Cerebellum (tissue), 5 donors: ENCODE measurements around a stretch of chr1.

- PRO-cap, 3 experiments, result peak in 3 of 3 experiments; most common plus-strand start chr1:57422000 (in 1); most common minus-strand start chr1:57422327 (in 3)
- RAMPAGE, long total RNA, result no peak
These were observed 1.6 kb downstream of the DAB1 start for GRCh38 chr1:57421965-57423024.

- PRO-cap, 3 experiments, result no peak in any of the 3 experiments
- RAMPAGE, long total RNA, result no peak
These were observed 9.2 kb upstream of the TACSTD2 start for GRCh38 chr1:58586231-58586654.

- PRO-cap, 3 experiments, result no peak in any of the 3 experiments
- RAMPAGE, long total RNA, result no peak
These were observed 20.7 kb downstream of the JUN start for GRCh38 chr1:58763025-58763707.

- PRO-cap, 3 experiments, result no peak in any of the 3 experiments
- RAMPAGE, long total RNA, result no peak
These were observed 2.9 kb downstream of the JUN start for GRCh38 chr1:58780895-58781426.

GRCh38 chr1:58782598-58782724 lies 1.4 kb downstream of the JUN start:
- PRO-cap, 3 experiments, result no peak in any of the 3 experiments
- RAMPAGE, long total RNA, result no peak

GRCh38 chr1:58819511-58819964 lies 35.7 kb upstream of the JUN start:
- PRO-cap, 3 experiments, result no peak in any of the 3 experiments
- RAMPAGE, long total RNA, result no peak

GRCh38 chr1:58882876-58884336 lies 99.6 kb upstream of the JUN start:
- PRO-cap, 3 experiments, result no peak in any of the 3 experiments
- RAMPAGE, long total RNA, result no peak

DNA sequence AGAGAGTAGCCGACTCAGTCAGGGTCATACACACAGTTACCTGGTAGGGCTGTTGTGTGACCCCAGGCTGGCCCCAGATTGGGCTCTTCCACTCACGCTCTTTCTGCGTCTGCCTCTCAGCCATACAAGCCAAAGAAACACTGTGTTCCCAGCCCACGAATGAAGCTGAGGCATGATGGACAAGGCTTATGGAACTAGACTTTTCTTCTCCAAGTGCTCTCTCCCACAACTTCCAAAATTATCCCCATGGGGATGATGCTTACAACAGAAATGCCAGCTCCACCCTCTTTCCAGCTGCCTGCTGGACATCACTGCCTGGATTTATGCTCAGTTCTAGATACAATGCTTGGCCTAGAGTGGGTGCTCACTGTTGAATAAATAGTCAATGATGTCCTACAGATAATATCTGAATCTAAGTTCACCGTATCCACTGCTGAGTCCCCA lies 102.8 kb upstream of the JUN start:
- PRO-cap, 3 experiments, result no peak in any of the 3 experiments
- RAMPAGE, long total RNA, result no peak

GRCh38 chr1:58928500-58929040 lies 144.7 kb upstream of the JUN start:
- PRO-cap, 3 experiments, result no peak in any of the 3 experiments
- RAMPAGE, long total RNA, result no peak

DNA sequence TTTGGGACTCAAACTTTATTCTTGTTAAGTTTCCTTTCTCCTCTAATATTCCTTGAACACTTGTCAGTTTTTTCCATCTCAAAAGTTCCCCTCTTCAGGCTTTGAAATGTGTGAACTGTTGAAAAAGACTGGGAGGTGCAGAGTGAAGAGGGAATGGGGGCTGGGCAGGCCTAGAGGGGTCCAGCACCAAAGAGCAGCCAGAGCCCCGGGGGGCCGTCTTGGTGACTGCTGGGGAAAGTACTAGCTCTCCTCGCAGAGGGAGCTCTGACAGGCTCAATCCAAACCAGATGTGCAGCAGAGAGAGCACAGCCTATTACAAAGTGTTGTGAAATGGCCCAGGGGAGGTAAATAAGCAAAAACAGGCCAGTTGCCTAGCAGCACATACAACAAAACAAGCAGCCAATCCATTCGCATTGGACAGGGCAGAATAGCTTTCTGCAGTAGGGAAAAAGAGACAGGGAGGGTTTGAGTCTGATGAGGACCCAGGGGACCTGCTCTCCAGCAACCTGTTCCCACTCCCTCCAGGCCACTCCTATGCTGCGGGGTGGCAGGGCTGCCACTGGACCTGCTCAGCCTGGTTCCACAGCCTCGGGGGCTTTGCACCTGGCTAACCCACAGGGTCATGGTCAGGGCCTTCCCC lies 239.7 kb upstream of the FGGY start:
- PRO-cap, 3 experiments, result no peak in any of the 3 experiments
- RAMPAGE, long total RNA, result no peak

GRCh38 chr1:59061781-59062454 lies 235.0 kb upstream of the FGGY start:
- PRO-cap, 3 experiments, result peak in 3 of 3 experiments; most common plus-strand start chr1:59062134 (in 2)
- RAMPAGE, long total RNA, result no peak

DNA sequence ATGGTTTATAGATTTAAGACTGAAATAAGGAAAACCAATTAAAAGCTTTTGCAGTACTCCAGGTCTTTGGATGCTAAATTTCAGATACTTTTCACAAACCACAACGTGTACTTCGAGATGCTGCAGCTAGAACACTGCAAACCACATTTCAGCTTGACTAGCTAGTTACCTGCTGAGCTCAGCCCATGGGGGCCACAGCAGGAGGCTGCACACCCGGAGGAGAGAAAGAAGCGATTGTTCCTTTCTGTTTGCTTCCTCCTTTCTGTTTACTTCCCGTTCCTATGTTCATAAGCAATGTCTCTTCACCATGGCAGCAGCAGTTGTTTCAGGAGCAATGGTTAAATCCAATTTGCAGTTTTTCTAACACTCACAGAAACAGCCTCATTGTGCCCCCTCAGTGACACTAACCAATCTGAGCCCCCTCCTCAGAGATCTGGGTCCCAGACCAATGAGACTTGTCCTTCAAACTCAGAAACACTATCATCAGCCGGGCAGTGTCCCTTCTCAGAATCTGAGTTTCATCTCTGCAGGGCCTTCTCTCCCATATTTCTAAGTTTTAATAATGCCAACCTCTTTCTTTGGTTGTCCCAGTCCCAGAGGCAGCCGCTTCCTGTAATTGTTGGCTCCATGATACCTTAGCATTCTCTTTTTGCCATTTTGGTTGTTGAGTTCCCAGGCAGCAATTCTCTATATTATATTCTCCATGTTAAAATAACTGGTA lies 225.5 kb upstream of the FGGY start:
- PRO-cap, 3 experiments, result no peak in any of the 3 experiments
- RAMPAGE, long total RNA, result no peak

DNA sequence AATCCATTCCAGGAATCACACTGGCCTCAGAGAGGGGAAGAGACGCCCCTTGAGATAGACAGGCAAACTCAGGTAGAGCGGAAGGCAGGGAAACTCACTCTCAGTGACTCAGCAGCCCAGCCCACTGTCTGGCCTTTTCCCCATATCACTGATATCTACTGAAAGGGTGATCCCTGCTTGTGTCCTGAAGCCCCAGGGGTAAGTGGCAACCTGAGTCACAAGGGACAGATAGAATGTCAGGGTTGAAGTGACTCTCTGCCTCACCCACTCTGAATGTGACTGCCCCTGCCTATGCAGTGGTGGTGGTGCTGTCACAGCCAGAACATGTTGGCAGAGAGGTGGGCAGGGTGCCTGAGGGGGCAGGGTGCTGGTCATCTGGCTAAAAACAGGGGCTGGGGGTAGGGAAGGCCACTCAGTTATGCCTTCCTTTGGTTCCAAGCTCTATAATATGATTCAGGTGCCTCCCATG lies 157.5 kb upstream of the FGGY start:
- PRO-cap, 3 experiments, result no peak in any of the 3 experiments
- RAMPAGE, long total RNA, result no peak

DNA sequence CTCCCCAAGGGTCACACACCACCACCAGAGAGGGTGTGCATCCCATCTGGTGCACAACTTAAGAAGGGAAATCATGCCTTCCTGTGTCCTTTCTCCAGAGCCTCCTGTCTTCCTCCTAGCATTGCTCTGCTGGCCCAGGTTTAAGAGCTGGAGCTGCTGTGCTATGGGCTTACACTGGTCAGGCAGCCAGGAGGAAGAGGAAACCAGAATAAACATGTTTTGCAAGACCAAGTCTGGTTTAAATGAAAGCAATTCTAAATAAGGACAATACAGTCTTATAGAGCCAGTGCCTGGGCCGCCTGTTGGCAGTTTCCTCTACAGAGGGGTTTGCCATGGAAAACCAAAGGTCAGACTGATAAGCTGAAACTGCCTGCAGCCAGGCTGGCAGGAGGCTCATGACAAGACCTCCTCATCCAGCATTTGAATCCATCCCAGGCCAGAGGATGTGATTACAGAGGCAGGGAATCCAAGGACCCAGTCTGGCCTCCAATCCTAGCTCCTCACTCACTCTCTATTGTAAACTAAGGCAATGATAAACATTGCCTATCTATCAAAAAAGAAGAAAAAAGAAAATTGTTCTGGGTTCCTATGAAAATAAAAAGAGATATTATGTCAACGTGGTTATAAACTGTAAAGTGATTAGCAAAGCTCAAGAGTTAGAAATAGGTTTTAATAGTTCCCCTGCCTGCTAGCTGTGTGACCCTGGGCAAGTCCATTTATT lies 92.8 kb upstream of the FGGY start:
- PRO-cap, 3 experiments, result no peak in any of the 3 experiments
- RAMPAGE, long total RNA, result no peak

DNA sequence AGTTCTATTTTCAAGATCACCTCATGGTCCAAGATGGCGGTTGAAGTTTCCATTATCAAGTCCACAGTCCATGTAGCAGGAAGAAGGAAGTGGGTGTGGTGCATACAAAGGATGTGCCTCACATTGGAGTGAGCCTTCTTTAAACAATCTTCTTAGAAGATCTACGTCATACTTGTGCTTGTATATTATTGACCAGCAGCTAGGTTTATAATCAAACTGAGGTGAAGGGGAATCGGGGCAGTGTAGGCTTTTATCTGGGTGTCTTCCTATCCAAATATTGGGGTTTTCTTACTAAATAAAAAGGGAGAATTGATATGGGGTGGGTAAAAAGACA lies 93.5 kb downstream of the FGGY start:
- PRO-cap, 3 experiments, result no peak in any of the 3 experiments
- RAMPAGE, long total RNA, result no peak

DNA sequence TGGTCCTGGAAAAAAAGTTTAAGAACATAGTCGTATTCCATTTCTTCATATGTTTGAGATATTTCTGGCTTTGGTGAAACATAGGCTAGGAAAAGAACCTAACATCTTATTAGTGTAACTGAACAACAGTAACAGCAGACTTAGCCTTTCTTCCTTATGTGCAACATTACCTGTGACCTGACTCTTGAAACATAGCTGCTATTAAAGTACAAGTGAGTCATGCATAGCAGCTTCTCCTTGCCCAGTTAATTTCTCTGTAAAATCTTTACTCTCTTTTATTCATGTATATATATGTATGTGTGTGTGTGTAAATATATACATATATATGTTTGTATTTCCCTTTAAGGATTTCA lies 202.7 kb downstream of the FGGY start:
- PRO-cap, 3 experiments, result no peak in any of the 3 experiments
- RAMPAGE, long total RNA, result no peak

DNA sequence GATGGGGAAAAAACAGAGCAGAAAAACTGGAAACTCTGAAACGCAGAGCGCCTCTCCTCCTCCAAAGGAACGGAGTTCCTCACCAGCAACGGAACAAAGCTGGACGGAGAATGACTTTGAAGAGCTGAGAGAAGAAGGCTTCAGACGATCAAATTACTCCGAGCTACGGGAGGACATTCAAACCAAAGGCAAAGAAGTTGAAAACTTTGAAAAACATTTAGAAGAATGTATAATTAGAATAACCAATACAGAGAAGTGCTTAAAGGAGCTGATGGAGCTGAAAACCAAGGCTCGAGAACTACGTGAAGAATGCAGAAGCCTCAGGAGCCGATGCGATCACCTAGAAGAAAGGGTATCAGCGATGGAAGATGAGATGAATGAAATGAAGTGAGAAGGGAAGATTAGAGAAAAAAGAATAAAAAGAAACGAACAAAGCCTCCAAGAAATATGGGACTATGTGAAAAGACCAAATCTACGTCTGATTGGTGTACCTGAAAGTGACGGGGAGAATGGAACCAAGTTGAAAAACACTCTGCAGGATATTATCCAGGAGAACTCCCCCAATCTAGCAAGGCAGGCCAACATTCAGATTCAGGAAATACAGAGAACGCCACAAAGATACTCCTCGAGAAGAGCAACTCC lies 237.1 kb downstream of the FGGY start:
- PRO-cap, 3 experiments, result no peak in any of the 3 experiments
- RAMPAGE, long total RNA, result no peak

DNA sequence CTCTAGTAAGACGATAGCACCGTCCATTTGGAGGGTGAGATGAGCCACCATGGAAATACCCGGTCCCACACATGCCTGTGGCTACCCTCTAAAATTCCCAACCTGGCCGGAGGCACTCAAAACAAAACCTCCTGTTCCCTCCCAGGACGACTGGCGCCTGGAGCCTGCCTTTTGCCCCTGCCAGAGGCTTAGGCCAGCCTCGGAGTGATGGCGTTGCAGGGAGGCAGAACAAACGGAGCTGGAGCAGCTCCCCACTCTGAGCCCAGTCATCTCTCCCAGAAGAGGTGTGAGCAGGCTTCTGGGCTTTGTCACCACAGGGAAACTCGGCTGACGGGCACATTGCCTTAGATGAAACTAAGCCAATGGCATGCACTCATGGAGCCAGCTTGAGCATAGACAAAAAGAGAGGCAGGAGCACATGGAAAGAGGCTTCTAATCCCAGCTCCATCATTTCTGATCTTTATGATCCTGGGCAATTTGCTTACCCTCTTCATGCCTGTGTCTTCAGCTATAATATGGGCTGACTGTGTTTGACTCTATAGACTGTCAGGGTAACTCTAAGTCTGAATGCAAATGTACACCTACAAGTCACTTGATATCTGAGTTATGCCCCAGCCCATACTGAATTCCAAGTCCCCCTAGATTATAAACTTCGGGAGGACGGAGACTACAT lies 213.6 kb upstream of the HOOK1 start:
- PRO-cap, 3 experiments, result no peak in any of the 3 experiments
- RAMPAGE, long total RNA, result no peak

DNA sequence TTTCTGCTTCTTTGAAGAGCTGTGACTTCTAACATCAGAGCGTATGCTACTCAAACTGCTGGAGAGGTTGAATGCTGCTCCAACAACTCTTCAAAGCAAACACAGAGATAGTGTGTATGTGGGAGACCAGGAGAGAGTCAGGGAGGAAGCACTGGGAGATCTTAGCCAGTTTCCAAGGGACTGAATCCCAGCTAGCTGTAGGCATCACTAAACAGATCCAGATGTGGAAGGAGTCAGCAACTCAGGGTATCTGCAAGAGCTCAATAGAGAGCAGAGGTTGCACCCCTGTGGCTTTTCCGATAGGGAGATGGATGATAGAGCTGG lies 168.9 kb upstream of the HOOK1 start:
- PRO-cap, 3 experiments, result no peak in any of the 3 experiments
- RAMPAGE, long total RNA, result no peak

GRCh38 chr1:59692482-59692908 lies 122.3 kb upstream of the HOOK1 start:
- PRO-cap, 3 experiments, result no peak in any of the 3 experiments
- RAMPAGE, long total RNA, result no peak